Measurements from ENCODE around the genes RHOT1 and TMEM132E.

DNA sequence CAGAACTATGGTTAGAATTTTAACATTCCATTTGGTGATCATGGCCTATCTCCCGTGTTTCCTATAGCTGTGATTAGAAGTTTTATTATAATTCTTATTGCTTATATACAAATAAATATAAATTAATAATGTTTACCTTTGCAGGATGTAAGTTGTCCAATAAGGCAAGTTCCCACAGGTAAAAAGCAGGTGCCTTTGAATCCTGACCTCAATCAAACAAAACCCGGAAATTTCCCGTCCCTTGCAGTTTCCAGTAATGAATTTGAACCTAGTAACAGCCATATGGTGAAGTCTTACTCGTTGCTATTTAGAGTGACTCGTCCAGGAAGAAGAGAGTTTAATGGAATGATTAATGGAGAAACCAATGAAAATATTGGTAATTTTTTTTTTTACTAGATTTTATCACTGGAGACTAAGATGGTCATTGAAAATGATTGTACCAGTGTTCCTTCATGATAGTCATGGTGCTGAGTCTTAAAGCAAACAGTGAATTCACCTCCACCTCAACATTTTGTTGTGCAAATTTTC, 31.8 kb upstream of the LRRC37B start:
- PRO-cap: no peak

- PRO-cap: no peak
Measured at GRCh38 chr17:32141657-32141967, 690 bp upstream of the RHOT1 start.

DNA sequence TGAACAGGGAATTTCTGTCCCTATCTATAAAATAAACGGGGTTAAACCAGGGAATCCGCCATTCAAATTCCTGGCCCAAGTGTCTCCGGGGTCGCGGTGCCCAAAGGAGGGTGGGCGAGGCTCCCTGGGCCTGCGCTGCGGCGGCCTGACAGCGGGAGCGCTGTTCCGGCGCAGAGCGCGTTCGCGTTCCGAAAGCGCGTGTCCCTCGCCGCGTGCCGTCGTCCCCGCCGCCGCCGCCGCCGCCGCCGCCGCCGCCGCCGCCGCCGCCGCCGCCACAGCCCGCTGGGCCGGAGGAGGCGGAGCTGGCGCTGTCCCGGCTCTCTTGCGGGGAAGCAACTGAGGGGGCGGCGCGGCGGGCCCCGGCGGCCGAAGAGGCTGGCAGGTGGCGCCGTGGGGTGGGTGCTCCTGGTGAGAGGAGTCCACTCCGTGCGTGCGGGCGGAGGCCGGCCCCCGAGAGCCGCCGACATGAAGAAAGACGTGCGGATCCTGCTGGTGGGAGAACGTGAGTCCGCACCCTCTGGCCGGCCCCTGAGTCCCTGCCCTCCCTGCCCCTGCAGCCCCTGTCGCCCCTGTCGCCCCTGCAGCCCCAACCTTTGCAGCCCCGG, at the start of gene RHOT1:
TSS of gene RHOT1 (plus strand) at position 275 of the 605 bp plus-strand sequence.
- PRO-cap: bidirectional peak, plus-strand start at position 275 of the sequence, minus-strand start at position 147 of the sequence

GRCh38 chr17:32259704-32259962, 6.0 kb upstream of the RHBDL3 start:
- PRO-cap: no peak

DNA sequence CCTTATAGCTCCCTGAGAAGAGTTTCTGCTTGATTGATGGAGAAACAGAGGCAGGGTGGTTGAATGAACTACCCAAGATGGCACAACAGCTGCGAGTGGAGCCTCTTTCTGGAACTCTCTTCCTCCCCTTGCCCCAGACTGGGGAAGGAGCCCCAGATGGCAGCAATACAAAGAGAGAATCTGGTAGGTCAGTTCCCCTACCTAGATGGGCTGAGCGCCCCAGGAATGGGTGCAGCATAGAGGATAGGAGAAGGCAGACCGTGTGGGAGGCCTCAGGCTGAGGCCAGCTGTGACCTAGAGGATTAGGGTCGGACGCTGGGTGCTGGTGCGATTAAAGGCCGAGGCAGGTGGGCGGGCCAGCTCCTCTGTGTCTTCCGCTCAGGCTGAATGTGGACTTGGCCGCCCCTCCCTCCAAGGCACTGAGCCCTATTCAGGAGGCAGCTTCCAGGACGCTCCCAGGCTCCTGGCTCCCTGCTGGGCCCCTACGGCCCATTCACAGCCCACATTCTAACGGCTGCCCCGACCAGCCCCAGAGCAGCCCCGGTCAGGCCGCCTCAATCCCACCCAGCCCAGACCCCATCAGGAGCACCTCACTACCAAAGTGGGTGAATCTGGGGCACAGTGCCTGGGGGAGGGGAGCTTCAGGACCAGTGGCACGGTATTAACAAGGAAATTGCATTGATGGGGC, 14.2 kb downstream of the RHBDL3 start:
- PRO-cap: no peak

DNA sequence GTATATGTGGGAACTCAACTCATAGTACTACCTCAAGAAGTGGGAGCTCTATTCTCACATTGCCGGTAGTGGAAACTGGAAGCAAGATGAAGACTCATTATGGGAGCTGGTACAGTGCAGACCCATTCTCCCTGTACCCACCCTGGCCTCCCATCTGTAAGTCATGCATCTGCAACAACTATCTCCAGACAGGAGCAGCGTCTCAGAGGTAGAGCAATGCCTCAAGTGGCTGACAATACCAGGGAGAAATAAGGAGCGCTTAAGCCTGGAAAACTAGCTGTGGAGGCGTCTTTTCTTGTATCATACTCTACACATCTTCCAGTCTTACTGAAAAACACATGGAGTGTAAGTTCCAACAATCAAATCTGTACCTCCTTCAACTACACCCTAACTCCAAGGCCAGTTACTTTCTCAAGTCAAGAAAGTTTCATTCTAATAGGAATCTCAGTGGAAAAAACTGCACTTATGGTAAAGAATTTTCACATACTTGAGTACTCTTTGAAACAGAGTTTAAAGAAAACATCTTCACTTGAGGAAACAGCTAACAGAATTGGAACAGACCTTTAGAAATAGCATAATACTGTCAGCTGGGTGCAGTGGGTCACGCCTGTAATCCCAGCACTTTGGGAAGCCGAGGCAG, 29.9 kb upstream of the PSMD11 start:
- PRO-cap: no peak

GRCh38 chr17:32481486-32482386, 5.1 kb upstream of the CDK5R1 start:
- PRO-cap: no peak

GRCh38 chr17:32483166-32484374, 3.2 kb upstream of the CDK5R1 start:
- PRO-cap: no peak

- PRO-cap: no peak
Measured at GRCh38 chr17:32519009-32519877, 32.5 kb downstream of the CDK5R1 start.

GRCh38 chr17:32559285-32559842, 72.6 kb downstream of the CDK5R1 start:
- PRO-cap: no peak

DNA sequence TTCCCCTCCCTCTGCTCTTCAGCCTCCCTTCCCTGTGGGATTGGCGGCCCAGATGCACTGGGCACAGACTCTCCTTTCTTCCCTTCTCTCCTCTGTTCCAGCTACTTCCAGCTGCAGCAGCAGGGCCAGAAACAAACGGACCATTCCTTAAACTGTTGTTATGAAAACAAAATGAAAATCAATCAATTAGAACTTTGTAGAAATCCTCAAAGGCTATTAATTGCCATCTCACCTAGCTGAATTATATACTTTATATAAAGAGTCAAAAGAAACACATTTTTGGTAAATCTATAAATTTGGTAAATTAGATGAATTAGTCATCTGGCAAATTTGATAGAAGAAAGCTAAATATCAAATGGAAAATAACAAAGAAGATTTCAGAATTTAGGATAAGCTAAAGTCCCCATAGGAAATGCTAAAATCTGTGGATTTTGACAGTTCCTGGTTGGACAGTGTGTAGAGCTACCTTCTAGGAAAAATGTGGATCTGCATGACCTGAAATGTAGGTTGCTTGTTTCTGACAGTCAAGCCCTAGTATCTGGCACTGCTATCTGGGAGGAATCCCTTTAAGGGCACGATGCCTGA, 101.0 kb downstream of the CDK5R1 start:
- PRO-cap: no peak

DNA sequence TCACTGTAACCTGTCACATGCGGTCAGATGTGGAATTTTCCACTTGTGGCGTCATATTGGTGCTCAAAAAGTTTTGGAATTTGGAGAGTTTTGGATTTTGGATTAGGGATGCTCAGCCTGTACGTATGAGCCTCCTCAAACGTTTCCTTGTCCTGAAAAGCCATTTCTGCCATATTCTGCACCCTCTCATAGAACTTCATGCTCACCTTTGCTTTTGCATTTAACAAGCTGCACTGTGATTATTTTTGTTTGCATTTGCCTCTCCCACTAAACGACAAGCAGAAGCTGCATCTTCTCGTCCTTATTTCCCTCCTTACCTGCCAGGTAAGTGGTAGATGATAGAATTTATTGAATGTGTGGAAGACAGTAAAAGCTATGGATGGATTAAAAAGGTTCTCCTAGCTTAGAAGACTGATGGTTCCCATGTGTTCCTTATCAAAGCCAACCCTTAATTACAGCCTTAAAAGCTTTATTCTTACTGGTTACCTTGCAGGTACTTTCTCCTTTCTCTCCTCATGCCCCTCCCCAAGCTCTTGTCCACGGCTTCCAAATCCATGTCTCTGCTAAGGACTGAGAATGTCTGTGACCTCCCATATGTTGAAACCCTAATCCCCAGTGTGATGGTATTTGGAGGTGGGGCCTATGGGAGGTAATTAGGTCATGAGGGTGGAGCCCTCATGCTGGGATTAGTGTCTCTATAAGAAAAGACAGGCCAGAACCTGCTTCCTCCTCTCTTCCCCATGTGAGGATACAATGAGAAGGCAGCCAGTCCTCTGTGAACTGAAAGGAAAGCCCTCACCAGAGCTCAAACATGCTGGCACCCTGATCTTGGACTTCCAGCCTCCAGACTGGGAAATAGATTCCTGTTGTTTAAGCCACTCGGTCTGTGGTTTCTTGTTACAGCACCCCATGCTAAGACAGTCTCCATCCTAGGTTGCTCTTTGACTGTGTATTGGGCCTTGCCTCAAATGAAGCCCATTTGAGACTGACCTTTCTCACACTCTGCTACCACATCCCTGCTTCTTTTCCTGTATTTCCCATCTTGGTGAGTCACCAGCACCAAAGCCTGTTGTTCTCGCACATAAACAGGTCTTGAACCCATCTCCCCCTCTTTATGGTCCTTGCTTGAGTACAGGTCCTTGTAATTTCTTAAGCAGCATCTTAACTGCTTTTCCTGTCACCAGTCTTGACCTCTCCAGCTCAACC, 134.7 kb downstream of the CDK5R1 start:
- PRO-cap: no peak

DNA sequence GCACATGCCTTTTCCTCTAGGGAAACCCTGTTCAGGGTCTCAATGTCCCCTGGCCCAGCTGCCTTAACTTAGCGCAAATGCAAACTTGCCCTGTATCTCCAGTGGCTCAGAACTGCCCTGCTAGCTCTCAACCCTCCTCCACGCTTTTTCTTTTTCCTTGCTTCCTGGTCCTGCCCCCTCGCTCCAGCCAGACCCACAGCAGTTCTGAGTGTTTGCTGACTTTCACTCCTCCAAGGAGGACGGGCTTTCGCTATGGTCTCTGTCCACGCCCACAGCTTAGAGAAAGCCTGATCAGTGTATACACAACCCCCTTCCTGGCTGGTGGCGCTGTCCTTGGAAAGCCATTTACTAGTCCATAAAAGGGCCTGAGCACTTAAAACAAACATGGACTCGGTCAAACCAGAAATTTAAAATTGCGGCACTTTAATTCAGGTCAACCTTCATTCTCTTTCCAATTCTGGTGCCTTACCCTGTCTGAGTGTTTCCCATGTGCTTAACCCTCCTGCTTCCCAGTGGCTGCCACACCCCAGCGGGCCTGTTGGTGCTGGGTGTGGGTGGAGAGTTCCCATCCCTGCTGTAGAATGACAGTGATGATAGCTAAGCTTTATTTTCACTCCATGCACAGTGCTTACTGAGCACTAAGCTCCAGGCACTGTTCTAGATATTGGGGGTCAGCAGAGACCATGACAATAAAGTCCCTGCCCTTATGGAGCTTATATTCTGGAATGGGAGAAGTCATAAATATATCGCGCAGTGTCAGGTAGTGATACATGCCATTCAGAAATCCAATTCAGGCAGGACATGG, 15.5 kb upstream of the TMEM98 start:
- PRO-cap: no peak

DNA sequence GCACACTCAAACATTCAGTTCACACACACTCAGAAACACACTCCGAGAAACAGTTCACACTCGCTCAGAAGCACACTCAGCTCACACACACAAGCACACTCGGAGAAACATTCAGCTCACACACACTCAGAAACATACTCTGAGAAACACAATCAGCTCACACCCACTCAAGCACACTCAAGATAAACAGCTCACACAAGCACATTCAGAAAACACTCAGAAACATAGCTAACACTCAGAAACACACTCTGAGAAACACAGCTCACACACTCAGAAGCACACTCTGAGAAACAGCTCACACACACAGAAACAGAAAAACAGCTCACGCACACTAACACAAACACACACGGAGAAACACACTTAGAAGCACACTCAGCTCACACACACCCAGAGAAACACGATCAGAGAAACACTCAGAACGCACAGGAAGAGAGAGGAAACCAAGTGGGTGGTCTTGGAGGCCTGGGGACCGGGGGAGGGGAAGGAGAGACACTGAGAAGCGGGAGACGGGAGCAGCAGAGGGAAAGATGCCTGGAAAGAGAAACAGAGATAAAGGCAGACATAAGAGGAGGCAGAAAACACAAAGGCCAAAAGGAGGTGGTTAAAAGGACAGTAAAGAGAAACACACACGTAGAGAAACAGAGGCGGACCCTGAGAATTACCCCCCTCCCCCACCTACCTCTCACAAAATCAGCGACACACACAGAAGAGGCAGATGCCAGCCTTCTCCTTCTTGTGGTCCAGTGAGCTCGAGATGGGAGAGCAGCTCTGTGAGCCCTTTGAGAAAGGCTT, 1.2 kb downstream of the TMEM98 start:
- PRO-cap: no peak

DNA sequence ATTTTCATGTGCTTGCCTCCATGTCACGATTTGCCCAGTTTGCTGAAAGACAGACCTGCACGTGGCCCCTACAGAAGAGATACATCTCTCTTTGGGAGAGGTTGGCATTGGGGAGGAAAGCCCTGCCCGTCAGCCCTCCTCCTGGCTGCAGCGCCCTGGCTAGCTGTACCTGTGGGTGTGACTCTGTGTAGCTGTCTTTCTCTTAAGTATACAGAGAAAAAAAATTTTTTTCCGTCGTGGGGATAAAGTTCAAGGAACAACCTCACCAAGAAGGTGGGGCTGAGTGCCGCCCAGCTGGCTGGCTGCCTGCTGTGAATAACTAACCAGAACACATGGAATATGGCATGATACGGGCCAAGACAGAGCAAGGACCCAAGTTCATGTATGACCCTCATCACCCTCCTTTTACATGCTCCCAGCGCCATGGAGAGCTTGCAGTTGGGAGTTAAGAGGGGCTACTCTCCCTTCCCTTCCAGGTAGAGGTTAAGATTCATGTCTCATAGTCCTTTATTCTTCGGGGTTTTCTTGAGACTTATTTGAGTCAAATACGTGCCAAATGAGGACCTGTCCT, 26.6 kb downstream of the TMEM98 start:
- PRO-cap: no peak

- PRO-cap: no peak
Measured at GRCh38 chr17:33413944-33414416, 120.9 kb upstream of the ASIC2 start.

DNA sequence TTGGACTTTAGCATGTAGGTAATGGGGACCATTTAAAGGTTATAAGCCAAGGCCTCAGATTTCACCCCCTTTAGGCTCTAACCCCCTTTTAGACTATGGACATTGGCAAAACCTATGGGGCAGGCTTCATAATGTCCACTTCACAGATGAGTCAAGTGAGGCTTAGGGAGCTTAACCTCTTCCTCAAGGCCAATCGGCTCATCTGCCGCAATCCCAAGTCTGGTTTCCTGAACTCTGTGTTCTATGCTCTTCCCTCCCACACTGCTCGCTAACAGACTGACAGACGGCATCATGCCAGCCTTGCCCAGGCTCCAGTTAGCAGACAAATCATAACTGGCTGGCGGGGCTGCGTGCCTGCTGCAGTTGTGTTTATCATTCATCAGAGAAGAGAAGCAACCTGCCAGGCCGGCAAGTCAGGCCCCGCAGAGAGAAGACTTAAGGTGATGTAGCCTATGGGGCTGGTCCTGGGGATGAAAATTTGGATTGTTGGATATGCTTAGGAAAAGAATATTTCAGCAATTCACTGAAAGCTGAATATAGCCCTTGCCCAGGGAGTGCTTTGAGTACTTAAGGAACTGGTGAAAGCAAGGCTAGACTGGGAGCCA, 216.2 kb upstream of the ASIC2 start:
- PRO-cap: no peak

GRCh38 chr17:34579123-34579749, at the start of gene TMEM132E:
TSS of gene TMEM132E (plus strand) at chr17:34579582.
- PRO-cap: no peak

DNA sequence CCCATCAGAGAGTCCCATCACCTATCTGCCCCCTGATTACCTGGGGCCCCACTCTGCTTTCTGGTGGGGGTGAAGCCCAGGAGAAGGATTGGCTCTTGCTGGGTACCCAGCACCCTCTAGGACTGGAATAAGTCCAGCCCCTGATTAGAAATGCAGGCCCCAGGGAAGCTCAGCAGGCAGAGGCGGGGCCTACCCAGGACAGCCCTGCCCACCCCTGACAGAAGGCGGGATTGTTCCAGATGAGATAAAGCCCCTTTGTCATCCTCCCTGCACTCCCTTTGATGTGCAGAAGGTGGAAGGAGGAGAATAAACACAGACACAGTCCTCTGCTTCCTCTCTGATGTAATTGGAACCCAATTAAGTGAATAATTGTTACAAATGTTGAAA, 19.0 kb downstream of the TMEM132E start:
- PRO-cap: no peak

DNA sequence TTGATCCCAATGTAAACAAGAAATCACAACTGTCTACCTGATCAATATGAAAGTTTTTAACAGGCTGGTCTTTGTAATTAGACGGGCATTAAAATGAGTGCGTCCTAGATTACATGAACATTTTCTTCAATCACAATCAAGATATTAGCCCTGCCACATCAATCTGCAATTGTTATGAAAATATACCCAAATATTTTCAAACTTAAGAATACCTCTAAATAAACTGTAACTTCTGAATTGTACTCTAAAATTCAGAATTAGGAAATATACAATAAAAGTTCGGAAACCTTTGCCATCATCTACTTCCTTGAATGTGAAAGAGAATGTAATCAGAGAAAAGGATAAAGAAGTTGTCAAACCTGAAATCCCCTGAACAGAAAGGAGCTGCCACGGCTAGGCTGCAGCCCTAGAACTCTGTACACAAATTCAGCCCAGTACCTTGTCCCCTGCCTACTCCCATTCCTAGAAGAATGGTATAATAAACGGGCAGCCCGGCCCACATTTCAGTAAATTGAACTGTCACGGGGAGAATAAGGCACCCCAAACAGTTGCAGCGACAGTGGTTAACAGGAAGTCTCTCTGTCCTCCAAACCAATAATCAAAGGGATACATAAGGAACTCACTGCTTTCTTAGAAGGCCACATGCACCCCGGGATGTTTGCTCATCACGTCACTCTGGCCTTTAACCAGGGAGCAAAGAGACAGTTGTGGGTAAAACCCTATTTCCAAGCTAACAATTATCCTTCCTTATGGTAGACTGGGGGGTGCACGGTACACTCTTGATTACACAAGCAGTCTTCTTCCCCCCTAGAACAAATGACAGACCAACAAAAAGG, 24.2 kb upstream of the RFFL start:
- PRO-cap: no peak